Glomerular endothelial cell (primary cell): Measurements from ENCODE around the gene SRF.

- RAMPAGE, long total RNA = no peak
Measured at GRCh38 chr6:42885932-42886483, 4.6 kb downstream of the C6orf226 start.

- RAMPAGE, long total RNA = no peak
Measured at GRCh38 chr6:42891086-42891594, 519 bp upstream of the C6orf226 start.

DNA sequence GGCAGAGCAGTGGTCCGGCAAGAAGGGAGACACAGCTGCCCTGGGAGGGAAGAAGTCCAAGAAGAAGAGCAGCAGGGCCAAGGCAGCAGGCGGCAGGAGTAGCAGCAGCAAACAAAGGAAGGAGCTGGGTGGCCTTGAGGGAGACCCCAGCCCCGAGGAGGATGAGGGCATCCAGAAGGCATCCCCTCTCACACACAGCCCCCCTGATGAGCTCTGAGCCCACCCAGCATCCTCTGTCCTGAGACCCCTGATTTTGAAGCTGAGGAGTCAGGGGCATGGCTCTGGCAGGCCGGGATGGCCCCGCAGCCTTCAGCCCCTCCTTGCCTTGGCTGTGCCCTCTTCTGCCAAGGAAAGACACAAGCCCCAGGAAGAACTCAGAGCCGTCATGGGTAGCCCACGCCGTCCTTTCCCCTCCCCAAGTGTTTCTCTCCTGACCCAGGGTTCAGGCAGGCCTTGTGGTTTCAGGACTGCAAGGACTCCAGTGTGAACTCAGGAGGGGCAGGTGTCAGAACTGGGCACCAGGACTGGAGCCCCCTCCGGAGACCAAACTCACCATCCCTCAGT lies 9.4 kb downstream of the CNPY3 start:
- RAMPAGE, long total RNA = no peak

DNA sequence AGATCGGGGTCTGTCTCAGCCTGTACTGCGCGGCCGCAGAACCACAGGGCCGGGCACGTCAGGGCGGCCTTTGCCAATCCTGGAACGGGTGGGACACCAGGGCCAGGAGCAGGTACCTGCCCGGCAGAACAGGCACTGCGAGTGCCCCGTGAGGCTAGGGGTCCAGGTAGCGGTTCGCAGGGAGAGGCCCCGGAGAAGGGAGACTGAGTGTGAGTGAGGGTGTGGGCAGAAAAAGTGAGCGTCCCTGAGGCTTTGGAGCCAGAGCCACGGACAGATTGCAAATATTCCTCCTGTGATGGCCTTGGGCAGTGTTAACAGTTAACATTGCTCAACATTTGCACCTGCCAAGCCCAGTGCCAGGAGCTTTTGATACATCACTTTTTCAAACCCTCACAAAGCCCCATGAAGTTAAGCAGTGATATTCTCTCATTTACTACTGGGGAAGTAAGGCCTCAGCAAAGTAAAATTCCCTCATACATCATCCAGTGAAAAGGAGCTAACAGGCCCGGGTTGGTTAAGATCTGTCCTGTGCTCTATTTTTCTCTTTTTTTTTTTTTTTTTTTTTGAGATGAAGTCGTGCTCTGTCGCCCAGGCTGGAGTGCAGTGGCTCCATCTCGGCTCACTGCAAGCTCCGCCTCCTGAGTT lies 575 bp downstream of the GNMT start:
- RAMPAGE, long total RNA = no peak

DNA sequence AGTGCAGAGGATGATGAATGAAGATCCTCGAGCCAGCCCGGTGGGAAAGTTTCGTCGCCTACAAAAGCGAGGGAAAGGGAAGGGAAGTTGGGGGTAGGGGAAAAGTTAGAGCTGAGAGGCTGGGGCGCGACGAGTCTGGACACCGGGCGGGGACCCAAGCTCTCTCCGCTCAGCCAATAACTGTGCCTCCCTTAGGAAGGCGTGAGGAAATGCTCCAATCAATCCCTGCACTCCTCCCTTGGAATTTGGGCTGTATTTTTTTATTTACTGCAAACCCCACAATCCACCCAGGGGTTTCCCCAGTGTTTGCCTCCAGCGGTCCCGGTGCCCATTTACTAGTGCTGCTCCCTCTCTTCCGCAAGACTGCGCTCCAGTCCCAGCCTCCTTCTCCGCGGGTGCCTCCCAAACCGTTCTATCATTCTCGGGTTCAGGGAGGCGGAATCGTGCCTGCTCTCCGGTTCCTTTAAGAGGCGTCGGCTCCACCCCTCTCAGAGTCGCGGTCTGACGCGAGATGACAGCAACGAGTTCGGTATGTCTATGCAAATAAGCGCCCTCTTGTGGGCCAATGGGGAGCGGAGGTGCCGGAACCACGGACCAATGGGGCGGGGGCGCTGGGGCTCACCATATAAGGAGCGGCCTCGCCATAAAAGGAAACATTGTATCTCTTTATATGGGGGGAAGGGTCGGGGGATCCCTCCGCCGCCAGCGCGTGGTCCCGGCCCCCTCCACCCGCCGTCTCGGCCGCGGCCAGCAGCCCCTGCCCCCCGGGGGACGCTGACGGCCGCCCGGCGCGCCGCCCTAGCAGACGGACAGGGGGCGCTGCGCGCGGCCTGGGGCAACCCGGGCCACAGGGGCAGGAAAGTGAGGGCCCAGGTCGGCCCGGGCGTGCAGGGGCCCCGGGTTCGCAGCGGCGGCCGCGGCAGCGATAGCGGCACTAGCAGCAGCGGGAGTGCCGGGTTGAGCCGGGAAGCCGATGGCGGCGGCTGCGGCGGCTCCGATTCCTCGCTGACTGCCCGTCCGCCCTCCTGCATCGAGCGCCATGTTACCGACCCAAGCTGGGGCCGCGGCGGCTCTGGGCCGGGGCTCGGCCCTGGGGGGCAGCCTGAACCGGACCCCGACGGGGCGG lies at the start of gene SRF:
TSS of gene SRF (plus strand) at position 652 of the 1,126 bp plus-strand sequence.
- RAMPAGE, long total RNA = no peak

GRCh38 chr6:43174701-43175180 lies 3.7 kb downstream of the SRF start:
- RAMPAGE, long total RNA = no peak

DNA sequence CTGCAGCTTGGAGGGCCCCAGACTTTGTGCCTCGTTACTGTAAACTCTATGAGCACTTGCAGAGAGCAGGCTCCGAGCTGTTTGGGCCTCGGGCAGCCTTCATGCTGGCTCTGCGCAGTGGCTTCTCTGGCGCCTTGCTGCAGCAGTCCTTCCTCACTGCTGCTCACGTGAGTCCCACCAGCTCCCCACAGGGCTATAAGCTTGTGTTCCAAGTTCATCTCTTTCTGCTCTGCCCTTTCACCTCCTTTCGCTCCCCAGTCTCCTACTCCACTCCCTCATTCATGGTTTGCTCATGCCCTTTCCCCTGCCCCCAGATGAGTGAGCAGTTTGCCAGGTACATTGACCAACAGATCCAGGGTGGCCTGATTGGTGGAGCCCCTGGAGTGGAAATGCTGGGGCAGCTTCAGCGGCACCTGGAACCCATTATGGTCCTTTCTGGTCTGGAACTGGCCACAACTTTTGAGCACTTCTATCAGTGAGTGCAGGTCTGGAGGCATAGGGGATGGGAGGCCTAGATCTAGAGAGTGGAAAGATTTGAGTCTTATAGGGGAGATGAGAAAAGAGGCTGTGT lies 23.0 kb downstream of the CUL9 start:
- RAMPAGE, long total RNA = no peak

- RAMPAGE, long total RNA = no peak
Measured at GRCh38 chr6:43222520-43222946, 6.7 kb downstream of the DNPH1 start.

- RAMPAGE, long total RNA = no peak
Measured at GRCh38 chr6:43223672-43224240, 5.5 kb downstream of the DNPH1 start.

DNA sequence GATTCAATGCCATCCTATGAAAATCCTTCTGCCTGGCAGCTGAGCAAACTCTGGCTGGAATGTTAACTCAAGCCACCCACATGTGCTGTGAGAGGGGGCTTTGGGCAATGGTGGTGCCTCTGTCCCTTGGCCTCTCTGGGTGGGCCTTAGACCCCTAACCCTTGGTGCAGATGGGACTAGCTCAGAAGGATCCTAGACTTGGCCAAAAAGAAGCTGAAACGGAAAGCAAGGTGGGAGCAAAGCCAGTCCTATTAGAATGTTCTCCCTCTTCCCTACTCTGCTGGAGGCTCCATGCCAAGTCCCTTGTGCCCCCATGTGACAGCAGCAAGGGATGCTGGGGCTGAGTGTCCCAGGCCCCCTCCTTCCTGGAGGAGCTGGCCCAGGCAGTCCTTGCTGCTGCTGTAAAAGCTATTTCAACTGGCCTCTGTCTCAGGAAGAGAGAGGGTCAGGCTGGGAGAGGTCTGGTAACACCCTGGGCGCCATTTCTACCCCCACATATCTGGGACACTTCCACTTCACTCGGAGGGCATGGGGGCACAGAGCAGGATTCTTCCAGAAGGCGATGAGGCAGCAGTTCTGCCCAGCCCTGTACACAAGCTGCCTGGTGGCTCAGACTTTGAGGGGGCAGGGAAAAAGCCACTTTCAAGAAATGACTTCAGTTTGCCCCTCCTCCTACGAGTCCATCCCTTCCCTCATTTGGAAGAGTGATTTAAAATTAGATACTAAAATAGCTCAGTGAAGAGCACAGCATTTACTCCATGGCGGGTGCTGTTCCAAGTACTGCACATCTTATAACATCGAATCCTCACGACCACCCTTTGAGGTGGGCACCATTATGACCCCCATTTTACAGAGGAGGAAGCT lies 25.1 kb downstream of the TTBK1 start:
- RAMPAGE, long total RNA = no peak

GRCh38 chr6:43278498-43278998 lies 19.5 kb upstream of the SLC22A7 start:
- RAMPAGE, long total RNA = no peak

DNA sequence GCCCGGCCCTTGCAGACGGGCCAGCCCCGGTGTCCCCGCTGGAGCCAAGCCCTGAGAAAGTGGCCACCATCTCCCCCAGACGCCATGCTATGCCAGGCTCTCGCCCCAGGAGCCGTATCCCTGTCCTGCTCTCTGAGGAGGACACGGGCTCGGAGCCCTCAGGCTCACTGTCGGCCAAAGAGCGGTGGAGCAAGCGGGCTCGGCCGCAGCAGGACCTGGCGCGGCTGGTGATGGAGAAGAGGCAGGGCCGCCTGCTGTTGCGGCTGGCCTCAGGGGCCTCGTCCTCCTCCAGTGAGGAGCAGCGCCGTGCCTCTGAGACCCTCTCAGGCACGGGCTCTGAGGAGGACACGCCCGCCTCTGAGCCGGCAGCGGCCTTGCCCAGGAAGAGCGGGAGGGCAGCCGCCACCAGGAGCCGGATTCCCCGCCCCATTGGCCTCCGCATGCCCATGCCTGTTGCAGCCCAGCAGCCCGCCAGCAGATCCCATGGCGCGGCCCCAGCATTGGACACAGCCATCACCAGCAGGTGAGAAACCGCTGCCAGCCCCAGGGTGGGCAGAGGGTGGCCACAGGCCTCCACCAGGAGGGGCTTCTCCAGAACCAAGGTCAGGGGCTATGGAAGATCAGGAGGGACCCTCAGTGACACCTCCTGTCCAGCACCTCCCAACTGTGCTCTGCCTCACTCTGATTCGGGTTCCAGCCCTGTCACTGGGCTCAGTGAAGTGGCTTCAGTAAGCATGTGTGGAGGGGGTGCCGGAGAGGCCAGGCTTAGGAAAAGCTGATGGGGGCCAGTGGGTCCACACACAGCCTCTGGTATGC lies 14.1 kb upstream of the SLC22A7 start:
- RAMPAGE, long total RNA = no peak

GRCh38 chr6:43355576-43356609 lies 13.6 kb downstream of the ZNF318 start:
- RAMPAGE, long total RNA = no peak

DNA sequence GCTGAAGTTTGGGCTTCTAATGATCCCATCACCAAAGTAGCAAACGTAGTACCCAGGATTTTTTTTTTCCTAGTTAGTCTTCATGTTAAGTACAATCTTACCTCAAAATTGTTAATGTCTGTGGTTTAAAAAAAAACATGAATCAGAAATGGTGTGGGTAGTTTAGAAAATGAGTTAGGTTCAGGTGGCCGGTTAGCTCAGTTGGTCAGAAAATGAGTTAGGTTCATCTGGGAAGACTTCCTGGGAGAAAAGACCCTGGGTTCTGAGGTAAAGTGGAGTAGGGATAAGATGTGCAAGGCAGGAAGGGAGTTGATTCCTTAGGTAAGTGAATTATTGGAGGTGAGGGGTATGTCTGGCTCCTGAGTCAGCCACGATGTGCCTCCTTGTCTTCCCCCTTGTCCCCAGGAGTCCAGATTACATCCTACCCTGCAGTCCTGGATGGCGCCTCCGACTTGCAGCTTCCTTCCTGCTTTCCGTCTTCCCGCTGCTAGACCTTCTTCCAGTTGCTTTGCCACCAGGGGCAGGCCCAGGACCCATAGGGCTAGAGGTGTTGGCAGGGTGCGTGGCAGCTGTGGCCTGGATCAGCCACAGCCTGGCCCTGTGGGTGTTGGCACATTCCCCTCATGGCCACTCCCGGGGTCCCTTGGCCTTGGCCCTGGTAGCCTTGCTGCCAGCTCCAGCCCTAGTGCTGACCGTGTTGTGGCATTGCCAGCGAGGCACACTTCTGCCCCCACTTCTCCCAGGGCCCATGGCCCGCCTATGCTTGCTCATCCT lies 4.6 kb downstream of the ABCC10 start:
- RAMPAGE, long total RNA = no peak

- RAMPAGE, long total RNA = no peak
Measured at GRCh38 chr6:43522556-43523979, 6.2 kb downstream of the POLR1C start.

DNA sequence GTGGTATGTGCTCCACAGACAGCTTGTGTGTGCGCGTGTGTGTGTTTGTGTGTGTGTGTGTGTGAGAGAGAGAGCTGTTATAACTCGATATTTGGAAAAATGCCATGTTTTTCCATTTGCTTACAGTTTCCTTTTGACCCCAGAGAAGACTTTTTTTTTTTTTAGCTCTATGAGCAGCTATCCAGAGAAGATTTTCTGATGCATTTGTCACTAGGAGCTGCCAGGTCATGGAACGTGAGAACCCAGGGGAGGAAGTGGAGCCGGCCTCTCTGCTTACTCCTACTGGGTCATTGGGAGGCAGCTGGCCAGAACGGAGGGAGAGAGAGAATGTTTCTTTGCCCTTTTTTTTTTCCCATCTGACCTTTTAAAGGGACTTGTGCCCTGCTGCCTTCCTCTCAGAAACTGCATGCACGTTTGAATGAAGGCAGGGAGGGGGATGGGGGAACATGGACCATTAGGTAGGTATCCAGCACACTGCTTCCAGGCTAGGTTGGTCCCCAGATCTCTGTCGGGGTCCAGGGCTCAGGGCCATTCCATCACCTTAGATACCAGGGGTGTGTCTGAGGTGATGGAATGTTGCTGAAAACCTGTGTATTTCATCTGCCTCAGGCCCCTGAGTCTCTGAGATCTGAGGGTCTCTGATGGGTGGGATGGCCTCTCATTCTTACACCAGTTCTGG lies 11.1 kb upstream of the MRPS18A start:
- RAMPAGE, long total RNA = no peak

GRCh38 chr6:43725087-43725647 lies 37.6 kb upstream of the MRPS18A start:
- RAMPAGE, long total RNA = no peak

DNA sequence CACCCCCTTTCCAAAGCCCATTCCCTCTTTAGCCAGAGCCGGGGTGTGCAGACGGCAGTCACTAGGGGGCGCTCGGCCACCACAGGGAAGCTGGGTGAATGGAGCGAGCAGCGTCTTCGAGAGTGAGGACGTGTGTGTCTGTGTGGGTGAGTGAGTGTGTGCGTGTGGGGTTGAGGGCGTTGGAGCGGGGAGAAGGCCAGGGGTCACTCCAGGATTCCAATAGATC lies 526 bp upstream of the VEGFA start:
- RAMPAGE, long total RNA = no peak

DNA sequence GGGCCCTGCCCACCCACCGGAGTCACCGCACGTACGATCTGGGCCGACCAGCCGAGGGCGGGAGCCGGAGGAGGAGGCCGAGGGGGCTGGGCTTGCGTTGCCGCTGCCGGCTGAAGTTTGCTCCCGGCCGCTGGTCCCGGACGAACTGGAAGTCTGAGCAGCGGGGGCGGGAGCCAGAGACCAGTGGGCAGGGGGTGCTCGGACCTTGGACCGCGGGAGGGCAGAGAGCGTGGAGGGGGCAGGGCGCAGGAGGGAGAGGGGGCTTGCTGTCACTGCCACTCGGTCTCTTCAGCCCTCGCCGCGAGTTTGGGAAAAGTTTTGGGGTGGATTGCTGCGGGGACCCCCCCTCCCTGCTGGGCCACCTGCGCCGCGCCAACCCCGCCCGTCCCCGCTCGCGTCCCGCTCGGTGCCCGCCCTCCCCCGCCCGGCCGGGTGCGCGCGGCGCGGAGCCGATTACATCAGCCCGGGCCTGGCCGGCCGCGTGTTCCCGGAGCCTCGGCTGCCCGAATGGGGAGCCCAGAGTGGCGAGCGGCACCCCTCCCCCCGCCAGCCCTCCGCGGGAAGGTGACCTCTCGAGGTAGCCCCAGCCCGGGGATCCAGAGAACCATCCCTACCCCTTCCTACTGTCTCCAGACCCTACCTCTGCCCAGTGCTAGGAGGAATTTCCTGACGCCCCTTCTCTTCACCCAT lies 1.7 kb downstream of the VEGFA start:
- RAMPAGE, long total RNA = no peak

GRCh38 chr6:43772215-43773238 lies 2.5 kb downstream of the VEGFA start:
- RAMPAGE, long total RNA = no peak